A172 (cell line): Measurements from ENCODE around the genes CAPN2 and CNIH3.

DNA sequence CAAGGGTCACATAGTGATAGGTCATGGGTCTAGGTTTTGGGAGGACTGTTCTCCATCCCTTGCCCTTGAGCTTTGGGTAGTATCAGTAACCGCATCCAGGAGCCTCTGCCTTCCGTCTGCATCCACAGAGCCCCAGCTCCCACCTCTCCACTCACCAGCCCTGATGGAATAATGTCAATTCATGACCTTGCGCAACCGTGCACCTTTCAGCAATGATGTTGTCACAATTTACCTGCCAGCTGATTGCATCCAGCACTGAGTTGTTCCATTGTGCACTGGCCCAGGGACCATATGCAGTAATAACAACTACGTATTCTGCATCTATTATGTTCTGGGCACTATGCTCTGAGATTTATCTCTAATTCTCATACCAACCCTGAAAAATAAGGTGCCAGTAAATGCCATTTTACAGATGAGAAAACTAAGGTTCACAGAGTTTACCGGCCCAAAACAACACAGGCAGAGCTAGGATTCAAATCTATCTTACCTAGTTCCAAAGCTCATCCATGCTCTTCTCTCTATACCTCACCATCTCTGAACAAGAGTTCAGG lies 1.3 kb downstream of the CAPN8 start:
- RAMPAGE, long total RNA = no peak

DNA sequence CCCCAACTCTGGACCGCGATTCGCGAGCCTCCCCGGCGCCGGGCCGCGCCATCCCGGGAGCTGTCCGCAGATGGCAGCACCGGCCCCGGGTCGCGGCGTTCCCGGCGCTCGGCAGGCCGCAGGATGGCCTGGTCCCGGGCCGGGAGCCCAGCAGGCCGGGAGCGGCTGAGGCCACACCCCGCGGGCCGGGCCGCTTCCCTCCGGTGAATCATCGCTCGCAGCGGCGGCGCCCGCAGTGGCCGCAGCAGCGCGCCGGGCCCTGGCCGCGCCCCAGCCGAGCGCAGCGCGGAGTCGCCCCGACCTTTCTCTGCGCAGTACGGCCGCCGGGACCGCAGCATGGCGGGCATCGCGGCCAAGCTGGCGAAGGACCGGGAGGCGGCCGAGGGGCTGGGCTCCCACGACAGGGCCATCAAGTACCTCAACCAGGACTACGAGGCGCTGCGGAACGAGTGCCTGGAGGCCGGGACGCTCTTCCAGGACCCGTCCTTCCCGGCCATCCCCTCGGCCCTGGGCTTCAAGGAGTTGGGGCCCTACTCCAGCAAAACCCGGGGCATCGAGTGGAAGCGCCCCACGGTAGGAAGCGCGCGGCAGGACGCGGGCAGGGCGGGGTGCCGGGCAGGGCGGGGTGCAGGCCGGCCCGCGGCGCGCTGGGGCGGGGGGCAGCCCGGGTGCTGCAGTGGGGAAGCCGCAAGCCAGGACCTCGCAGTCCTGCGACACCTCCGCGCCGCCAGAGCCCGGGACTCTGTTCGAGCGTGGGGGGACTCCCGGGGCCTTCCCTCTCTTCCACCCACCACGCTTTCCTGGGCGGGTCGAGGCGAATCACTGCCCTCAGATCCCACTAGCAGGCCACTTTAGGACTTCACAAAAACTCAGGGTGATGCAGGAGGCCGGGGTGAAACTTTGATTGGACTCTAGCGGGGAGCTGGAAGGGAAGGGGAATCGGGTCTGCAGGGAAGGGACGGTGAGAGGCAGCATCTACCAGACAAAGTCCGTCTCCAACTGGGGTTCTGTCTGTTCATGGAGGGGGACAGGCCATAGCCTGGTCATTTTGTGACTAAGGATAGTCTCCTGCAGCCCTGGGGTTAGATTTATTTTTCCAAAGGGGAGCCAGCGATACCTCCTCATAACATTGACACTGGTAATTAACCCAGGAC lies at the start of gene CAPN2:
TSS of gene CAPN2 (plus strand) at position 235 of the 1,154 bp plus-strand sequence.
- RAMPAGE, long total RNA = no peak

GRCh38 chr1:223751741-223752458 lies 39.6 kb downstream of the CAPN2 start:
- RAMPAGE, long total RNA = no peak

- RAMPAGE, long total RNA = no peak
Observed at GRCh38 chr1:223788845-223789295, 56.9 kb downstream of the TP53BP2 start.

GRCh38 chr1:223832458-223832922 lies 13.3 kb downstream of the TP53BP2 start:
- RAMPAGE, long total RNA = no peak

DNA sequence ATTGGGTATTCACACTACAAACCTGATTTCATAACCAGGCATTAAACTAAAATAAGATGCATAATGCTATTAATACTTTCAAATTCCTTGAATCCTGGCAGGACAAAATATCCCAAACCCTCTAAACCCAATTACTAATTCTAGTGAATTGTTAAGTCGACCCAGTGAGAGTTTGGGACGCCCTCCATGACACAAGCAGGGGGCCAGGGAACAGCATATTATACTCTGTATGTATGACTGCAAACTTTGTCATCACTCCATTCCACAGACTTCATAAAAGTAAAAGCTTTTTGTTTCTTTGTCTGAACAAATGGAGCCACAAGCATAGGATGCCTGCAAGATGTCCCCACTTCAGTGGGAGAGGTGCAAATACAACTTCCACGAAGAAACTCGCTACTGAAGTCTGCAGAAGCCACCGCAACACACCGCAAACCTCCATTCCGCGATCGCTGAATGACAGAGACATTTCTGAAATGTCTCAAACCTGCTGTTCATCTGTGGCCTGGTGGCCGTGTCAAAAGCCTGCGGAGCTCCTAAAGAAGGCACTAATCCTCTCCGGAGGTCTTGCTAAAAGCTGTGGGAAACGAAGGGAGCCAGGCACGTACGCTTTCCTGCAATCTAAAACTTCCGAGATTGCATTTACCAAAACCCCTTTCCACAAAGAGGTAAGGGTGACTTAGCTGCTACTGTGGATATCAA lies 1.1 kb downstream of the TP53BP2 start:
- RAMPAGE, long total RNA = no peak

DNA sequence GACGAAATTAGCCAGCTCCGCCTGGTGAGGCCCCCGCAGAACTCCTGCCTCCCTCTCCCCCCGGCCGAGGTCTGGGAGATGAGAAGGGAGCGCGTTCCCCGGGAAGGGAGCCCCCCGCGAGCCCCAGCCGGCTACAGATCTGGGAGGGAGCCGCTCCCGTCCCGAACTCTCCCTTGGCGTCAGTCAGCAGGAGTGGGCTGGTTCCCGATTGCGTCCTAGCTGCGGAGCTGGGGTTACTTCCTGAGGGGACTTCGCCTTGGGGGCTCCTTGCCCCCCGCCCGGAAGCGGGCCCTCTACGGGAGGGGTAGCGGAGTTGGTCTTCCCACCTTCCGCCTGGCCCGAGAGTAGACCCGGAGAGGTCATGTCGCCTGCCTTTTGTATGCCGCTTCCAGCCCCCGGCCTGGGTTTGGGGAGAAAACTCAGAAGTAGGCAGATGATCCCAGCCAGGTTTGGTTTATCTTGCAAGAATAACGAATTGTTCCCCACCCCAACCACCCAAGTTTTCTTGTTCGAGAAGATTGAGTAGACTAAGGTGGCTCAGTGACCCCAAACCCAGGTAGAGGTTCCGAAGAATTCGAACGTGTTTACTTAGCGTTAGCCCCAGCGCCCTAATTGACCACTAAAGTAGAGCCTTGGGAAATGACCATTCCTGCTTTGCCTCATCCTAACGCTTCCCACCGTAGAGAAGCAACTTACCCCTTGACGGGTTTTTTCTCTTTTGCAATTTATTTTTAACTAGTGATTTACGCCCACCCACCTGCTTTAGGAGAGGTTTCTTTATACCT lies 654 bp downstream of the FBXO28 start:
- RAMPAGE, long total RNA = no peak

DNA sequence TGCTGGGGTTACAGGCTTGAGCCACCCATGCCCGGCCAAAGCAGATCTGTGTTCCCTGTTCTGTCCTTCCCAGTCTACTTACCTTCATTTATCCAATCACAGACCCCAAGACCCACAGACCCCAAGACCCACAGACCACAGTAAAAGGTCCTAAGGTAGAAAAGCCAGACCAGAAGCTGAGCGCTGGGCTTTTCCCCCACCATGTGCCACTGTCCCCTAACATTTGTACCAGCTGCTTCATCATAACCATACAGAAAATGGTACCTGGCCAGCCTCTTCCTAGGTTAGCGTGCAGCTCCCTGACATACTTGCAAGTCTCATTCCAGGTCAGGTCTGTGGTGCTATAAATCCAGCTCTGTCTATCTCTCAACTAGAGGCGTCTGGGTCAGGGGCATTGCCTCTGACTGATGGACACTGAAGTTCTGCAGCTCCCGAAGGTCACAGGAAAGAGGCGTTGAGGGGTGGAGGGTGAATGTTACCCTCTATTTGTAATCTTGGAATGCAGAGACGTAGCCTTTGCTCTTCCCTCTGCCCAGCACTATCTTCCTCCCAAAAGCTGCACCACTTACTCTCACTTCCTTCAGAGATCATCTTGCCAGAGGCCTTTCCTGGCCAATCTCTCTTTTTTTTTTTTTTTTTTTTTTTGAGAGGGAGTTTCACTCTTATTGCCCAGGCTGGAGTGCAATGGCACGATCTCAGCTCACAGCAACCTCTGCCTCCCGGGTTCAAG lies 27.1 kb downstream of the DEGS1 start:
- RAMPAGE, long total RNA = no peak

DNA sequence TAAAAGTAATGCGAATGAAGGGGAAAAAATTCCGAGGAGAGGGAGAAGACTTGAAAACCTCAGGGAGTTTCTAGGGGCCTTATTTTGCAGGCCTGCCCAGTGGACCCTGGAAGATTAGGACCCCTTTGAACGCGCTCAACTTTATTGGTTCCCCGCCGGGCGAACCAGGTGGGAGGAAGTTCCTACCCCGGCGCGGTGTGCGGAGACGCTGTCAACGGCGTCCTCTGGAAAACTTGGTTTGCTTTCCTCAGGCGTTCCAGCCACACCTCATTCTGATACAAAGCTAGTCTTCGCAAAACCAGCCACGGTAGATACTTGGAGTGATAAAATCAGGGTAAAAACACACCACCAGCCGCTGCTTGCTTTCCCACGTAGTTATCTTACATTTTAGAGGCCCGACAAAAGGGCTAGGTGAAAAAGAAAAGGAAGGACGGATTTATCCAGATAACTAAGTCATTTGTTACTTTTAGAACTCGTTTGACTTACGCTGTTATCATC lies 349 bp upstream of the NVL start:
- RAMPAGE, long total RNA = no peak

- RAMPAGE, long total RNA = no peak
Observed at GRCh38 chr1:224339714-224340357, 9.9 kb upstream of the NVL start.

DNA sequence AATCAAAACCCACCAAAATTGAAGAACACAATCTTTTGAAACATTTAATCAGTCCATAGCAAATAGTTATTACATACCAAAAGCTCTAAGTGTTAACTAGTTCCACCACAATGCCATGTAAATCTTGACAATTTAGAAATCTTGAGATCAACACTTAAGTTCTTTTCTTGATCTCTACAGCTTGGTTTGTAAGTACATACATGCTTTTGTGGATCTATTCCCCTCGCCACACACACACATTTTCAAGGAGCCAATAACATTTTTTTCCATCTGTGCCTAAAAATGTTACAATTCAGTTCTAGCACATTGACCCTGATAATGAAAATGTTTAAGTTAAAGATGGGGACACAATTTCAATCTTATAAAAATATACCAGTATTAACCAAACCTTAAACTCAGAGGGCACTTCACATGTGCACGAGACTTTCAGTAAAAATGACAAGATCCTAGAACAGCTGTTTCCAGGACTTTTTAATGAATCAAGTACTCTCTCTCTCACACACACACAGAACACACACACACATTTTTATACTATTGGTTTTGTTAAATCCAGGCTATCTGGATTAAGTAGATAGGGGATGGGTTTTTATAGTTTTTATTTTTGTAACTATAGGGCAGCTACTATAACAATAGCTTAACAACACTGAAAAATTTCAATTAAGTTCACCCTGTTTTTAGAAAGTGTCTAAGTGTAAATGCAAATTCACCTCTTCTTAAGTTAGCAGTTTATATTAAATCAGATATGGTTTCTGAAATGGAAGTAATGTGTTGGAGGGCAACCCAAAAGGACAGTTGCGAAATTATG lies 29.0 kb downstream of the CNIH4 start:
- RAMPAGE, long total RNA = no peak

DNA sequence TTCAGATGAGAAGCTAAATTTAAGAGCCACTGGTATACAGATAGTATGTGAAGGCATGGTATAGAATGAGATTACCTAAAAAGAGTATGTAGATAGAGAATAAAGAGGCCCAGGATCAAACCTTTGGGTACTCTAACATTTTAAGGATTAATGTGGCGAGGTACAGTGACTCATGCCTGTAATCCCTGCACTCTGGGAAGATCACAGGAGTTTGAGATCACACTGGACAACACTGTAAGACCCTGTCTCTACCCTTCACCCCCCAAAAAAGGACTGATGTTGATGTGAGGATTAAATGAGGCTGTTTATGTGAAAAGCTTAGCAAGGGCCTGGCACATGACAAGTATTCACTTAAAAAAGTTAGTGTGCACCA lies 10.8 kb downstream of the WDR26 start:
- RAMPAGE, long total RNA = no peak

- RAMPAGE, long total RNA = no peak
Observed at GRCh38 chr1:224564325-224564777, 51.8 kb upstream of the CNIH3 start.

GRCh38 chr1:224615682-224617032 lies at the start of gene CNIH3:
Gene CNIH3, plus strand, starts transcription at chr1:224616317.
- RAMPAGE, long total RNA = start-site peak on the minus strand at chr1:224616177-224616234, 37 and 136 reads in 2 replicates

DNA sequence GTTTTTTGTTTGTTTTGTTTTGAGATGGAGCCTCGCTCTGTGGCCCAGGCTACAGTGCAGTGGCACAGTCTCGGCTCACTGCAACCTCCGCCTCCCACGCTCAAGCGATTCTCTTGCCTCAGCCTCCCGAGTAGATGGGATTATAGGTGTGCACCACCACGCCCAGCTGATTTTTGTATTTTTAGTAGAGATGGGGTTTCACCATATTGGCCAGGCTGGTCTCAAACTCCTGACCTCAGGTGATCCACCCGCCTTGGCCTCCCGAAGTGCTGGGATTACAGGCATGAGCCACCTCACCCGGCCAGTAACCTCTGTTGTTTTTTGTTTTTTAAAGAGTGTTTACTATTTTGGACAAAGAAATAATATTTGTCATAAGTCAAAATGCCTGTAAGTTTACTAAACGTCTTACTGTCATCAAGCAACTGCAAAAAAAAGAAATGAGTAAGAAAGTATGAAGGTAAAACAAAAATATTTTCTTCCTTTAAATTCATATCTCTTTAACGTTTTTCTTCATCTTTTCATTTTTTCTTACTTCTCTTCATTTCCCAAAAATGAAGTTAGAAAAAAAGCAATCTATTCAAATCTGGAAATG lies 15.9 kb downstream of the LBR start:
- RAMPAGE, long total RNA = no peak

- RAMPAGE, long total RNA = no peak
Observed at GRCh38 chr1:225454812-225455155, 26.9 kb upstream of the LBR start.

GRCh38 chr1:225464662-225466071 lies 37.3 kb upstream of the LBR start:
- RAMPAGE, long total RNA = no peak

GRCh38 chr1:225519153-225519631 lies 91.4 kb upstream of the LBR start:
- RAMPAGE, long total RNA = no peak

- RAMPAGE, long total RNA = no peak
Observed at GRCh38 chr1:225566998-225567764, 85.7 kb downstream of the ENAH start.

- RAMPAGE, long total RNA = no peak
Observed at GRCh38 chr1:225634394-225635049, 18.4 kb downstream of the ENAH start.